OCI-LY7 (cell line): ENCODE results near the genes MT4, MT1G, MT1H and HERPUD1.

DNA sequence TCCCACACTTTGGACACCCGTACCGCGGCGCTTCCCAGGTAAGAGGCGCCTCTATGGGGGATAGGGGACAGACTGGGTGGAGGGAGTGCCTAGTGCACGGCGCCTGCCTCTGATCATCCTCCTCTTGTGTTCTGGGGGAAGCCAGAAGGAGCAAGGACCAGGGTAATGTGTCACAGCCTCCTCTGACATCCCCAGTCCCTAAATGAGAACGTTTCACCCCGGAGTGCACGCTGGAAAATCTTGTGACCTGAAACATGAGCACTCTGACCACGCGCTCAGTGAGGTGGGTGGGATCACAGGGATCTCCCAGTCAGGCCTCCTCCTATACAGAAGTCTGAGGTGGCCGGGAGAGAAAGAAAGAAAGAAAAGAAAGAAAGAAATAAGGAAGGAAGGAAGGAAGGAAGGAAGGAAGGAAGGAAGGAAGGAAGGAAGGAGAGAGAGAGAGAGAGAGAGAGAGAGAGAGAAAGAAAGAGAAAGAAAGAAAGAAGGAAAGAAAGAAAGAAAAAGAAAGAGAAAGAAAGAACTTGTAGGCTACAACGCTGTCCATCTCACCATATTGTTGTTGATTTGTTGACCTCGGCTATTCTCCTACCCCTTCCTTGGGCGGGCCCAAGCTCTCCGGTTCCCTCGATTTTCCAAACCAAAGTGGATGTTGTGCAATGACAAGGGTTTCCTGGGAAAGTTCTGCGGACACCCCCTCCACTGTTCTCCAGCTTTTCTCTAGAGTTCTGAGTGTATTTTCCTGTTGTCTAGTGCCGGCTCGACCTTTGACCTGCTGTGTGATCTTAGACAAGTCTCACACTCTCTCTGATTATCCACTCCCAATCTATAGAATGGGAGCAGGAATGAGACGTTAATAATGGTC is 1.3 kb downstream of the IRX6 start:
- PRO-cap: no peak
- RAMPAGE, long total RNA: no peak

DNA sequence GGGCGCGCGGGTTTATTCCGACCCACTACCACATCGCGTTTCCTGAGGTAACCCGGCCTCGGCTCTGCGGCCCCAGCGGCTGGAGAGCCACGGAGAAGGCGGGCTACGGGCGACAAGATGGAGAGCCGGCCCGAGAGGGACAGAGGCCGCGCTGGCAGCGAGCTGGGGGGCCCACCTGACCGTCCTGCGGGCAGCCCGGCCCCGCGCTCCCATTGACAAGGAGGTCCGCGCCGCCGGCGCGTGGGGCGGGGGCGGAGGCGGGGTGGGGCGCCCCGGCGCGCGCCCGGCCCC is 481 bp upstream of the GNAO1 start:
- PRO-cap: no peak
- RAMPAGE, long total RNA: no peak

DNA sequence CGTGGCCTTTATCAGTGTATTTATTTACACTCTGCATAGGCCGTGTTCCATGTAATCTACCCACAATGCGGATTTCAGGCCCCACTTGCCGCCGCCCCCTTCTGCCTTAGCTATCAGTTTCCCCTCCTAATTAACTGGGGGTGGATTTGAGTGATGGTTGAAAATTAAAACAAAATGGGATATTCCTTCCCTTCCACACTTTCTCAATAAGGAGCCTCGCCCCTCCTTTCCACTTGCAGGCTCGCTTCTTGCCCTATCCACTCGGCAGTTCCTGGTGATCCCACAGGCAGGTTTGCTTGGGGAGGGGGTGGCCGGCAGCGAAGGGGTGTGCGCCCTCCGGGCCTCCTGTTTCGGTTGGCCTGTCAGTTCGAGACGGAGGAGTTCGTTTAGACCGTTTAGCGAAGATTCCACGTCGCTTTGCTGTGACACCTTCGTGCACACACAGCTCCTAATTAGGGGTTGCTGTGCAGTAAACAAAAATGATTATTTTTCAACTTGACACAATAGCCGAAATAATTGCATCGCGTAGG is 2.2 kb downstream of the GNAO1 start:
- PRO-cap: no peak
- RAMPAGE, long total RNA: no peak

GRCh38 chr16:56205858-56206143 is 14.5 kb downstream of the GNAO1 start:
- PRO-cap: no peak
- RAMPAGE, long total RNA: no peak

GRCh38 chr16:56264199-56264552 is 72.9 kb downstream of the GNAO1 start:
- PRO-cap: no peak
- RAMPAGE, long total RNA: no peak

GRCh38 chr16:56389463-56390293 is 35.7 kb downstream of the AMFR start:
- PRO-cap: no peak
- RAMPAGE, long total RNA: no peak

- PRO-cap: no peak
- RAMPAGE, long total RNA: no peak
Measured at GRCh38 chr16:56404676-56405213, 20.6 kb downstream of the AMFR start.

DNA sequence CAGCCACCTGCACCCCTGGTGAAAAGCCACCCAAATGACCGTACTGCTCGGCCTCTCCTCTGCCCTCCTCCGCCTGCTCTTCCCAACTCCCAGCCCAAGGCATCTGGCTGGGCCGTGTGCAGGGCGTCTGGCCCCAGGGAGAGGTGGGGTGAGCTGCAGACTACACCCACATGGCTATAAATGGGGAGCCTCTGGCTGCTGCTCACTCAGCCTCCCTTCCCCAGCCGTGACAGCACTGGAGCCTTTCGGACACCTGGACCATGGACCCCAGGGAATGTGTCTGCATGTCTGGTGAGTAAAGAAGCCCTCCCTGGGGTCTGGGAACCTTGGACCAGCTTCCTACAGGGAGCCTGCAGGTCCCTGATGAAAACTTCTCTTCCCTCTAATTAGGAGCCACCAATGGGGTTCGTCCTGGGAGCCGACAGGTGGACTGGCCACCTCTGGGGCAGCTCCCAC is at the start of gene MT4:
MT4 (plus strand) TSS at position 205 of the 456 bp plus-strand sequence.
- PRO-cap: no peak
- RAMPAGE, long total RNA: no peak

- PRO-cap: no peak
- RAMPAGE, long total RNA: no peak
Measured at GRCh38 chr16:56662637-56662980, 4.8 kb downstream of the MT1F start.

GRCh38 chr16:56667862-56668911 is at the start of gene MT1G:
Gene MT1G (minus strand): TSS chr16:56668065.
- PRO-cap: no peak
- RAMPAGE, long total RNA: no peak

DNA sequence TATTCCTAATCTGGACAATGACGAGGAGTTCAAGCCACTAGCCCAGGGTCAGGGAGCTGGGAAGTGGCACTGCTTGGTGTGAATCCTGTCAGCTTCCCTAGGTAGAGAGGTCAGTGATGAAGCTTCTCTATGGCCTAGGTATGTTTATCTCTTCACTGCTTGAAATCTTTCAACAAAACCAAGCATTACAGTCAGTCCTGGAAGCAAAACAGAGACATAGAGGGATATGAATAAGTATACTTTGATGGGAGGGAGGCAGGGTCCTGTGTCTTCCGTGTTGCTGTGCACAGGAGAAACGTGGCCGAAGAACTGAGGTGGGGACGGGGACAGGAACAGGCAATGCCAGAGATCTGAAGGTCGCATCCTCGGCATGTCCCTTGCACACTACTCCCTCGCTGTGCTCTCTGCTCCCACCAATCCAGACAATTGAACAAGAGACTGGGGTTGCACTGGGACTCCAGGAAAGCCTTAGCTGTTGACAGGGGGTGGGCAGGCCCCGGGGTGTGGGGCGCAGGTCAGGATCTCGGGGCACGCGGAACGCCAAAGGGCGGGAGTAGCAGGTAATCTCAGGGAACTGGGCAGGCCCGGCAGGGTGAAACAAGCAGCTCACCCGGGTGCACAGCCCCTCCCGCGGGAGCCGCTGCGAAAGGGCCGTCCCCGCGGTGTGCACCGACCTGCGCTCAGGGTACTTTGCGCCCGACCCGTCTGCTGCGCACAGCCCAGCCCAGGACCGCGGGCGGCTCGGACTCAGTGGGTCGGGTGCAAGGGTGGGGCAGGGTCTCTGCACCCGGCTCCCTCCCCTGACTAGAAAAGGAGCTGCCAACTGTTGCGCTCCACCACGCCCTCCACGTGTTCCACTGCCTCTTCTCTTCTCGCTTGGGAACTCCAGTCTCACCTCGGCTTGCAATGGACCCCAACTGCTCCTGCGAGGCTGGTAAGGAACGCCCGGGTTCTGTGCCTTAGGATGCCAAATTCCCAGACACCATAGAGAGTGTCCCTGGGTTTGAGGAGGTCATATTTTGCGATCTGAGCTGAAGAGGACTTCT is at the start of gene MT1H:
MT1H (plus strand) TSS at position 836 of the 1,046 bp plus-strand sequence.
- PRO-cap: no peak
- RAMPAGE, long total RNA: no peak

GRCh38 chr16:56748826-56749125 is 18.8 kb downstream of the NUP93 start:
- PRO-cap: no peak
- RAMPAGE, long total RNA: no peak

- PRO-cap: bidirectional peak, plus-strand start at chr16:56932160, minus-strand start at chr16:56931904
- RAMPAGE, long total RNA: no peak
Measured at GRCh38 chr16:56932019-56932268, at the start of gene HERPUD1. Gene HERPUD1 (plus strand): TSS chr16:56932142.

DNA sequence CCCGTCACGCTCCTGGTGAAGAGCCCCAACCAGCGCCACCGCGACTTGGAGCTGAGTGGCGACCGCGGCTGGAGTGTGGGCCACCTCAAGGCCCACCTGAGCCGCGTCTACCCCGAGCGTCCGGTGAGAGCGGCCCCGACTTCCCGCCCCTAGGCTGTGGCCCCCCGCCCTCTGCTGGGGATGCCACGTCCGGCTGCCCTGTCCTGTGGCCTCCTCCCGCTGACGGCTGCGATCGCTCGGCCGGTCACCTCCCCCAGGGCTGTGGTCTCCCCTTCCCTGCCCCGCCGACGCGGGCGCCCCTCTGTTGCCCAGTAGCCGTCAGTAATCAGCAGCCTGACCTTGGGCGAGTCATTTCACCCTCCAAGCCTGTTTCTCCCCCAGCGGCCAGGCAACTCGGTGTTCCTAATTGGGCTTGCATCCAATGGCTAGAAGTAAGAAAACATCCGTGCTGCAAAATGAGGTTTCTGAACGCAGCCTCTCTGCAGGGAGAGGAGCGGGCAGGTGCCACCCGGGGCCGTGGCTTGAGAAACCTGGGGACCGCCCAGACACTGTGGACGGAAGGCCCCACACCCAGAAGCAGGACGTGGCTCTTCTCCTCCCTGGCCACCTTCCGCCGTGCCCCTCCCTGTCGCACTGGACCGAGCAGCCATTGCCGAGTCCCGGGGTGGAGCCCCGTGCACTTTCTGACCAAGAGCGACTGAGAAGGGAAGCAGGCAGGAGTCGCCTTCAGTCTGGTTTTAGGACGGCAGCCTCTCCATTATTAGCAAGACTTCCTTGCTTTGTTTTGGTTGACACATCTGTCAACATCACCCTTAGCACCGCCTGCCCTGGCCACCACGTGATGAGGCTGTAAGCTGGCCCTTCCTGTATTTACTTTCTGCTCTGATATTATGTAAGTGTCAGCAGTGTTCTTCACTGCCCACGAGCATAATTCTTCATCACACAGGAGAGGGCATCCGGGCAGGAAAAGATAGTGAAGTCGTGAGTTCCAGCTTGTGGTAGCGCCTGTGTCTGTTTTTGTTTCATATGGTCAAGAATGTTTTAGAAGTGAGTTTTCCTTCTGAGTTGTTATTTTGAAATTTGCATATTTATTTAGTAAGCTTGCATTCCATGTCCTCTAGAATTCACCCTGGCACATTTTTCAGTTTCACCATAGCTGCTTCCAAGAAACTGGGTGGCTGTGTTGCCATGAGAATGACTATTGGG is 730 bp downstream of the HERPUD1 start:
- PRO-cap: bidirectional peak, plus-strand start at position 206 of the sequence, minus-strand start at position 98 of the sequence; bidirectional peak, plus-strand start at position 716 of the sequence, minus-strand start at position 532 of the sequence
- RAMPAGE, long total RNA: no peak

GRCh38 chr16:56936884-56937341 is 5.0 kb downstream of the HERPUD1 start:
- PRO-cap: no peak
- RAMPAGE, long total RNA: no peak

DNA sequence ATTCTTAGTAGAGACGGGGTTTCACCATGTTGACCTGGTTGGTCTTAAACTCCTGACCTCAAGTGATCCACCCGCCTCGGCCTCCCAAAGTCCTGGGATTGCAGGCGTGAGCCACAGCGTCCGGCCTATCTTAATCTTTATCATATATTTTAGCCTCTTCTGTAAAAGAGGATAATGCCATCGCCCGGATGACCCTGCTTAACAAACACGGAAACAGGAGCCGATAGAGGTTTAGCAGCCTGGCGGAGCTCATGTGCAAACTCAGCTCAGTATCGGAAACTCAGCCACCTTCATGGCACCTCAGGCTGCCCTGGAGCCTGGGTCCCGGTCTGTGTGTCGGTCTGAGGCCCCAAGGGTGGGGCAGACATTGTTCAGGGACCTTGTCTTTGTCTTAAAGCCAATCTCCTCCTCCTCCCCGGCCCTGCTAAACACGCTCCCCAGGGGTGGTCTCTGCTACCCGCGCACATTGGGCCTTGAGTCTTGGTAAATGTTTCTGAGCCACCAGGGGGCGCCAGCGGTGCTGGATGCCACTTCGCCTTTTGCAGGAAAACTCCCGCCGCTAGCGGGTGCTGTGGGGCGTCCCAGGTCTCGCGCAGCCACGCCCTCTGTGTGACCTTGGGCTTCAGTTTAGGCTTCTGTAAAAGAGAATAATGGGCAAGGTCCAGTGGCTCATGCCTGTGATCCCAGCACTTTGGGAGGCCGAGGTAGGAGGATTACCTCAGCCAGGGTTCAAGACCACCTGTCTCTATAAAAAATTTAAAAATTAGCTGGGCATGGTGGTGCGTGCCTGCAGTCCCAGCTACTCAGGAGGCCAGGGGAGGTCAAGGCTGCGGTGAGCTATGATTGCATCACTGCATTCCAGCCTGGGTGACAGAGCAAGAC is 2.7 kb downstream of the CETP start:
- PRO-cap: no peak
- RAMPAGE, long total RNA: no peak

DNA sequence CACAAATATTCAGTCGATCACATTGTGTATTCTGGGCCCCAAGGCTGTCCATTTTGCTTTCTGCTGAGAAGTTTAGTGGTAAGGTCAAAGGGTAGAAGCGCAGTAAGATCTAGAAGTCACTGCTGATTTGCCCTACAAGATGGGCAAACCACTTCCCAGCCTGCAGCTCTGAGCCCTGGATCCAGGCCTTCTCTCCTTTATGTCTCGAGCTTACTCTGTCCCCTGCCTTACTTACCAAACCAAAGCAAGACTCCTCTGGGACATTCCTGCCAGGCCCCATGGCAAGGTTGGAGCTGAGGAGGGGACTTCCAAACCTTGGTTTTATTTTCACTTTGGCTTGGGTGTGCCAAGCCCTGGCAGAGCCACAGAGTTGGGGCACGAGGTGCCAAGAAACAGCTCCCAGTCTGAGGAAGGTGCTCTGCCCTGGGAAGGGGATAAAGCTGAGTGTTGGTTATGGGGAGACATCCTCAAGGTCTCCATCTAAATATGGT is 9.9 kb downstream of the NLRC5 start:
- PRO-cap: no peak
- RAMPAGE, long total RNA: no peak

- PRO-cap: no peak
- RAMPAGE, long total RNA: no peak
Measured at GRCh38 chr16:57023387-57024056, 34.2 kb downstream of the NLRC5 start.

- PRO-cap: no peak
- RAMPAGE, long total RNA: no peak
Measured at GRCh38 chr16:57084082-57084793, 8.1 kb upstream of the CPNE2 start.

GRCh38 chr16:57128664-57129605 is 36.6 kb downstream of the CPNE2 start:
- PRO-cap: no peak
- RAMPAGE, long total RNA: no peak